SEM (cell line): Measurements from ENCODE around the genes SLC16A4, KCNA3 and MOV10.

- PRO-cap: no peak
Measured at GRCh38 chr1:110390584-110391642, at the start of gene SLC16A4. Gene SLC16A4 (minus strand): TSS chr1:110391026.

DNA sequence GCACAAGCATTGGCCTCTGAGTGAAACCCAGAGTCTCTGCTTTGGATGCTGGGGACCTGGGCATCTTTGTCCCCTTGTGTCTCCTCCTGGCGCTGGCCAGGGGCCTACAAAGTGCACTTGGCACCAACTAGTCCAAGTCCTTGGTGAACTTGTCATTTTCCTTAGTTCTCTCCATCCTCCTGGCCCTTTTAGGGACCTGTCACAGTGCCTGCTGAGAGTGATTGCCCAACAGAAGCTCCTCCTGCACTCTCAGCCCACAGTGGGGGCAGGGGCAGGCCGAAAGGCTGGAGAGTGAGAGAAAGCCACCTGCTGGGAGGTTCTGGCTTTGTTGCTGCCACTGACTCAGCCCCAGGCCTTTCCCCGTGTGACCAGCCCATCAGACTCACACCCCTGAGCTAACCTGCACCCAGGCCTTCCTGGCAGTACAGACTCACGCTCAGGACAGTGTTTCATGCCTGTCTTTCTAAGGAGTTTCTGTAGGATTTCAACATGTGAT, 17.2 kb upstream of the PROK1 start:
- PRO-cap: no peak

- PRO-cap: no peak
Measured at GRCh38 chr1:110674628-110675569, at the start of gene KCNA3. Gene KCNA3 (minus strand): TSS chr1:110674940.

- PRO-cap: no peak
Measured at GRCh38 chr1:110848824-110849306, 24.1 kb upstream of the CD53 start.

DNA sequence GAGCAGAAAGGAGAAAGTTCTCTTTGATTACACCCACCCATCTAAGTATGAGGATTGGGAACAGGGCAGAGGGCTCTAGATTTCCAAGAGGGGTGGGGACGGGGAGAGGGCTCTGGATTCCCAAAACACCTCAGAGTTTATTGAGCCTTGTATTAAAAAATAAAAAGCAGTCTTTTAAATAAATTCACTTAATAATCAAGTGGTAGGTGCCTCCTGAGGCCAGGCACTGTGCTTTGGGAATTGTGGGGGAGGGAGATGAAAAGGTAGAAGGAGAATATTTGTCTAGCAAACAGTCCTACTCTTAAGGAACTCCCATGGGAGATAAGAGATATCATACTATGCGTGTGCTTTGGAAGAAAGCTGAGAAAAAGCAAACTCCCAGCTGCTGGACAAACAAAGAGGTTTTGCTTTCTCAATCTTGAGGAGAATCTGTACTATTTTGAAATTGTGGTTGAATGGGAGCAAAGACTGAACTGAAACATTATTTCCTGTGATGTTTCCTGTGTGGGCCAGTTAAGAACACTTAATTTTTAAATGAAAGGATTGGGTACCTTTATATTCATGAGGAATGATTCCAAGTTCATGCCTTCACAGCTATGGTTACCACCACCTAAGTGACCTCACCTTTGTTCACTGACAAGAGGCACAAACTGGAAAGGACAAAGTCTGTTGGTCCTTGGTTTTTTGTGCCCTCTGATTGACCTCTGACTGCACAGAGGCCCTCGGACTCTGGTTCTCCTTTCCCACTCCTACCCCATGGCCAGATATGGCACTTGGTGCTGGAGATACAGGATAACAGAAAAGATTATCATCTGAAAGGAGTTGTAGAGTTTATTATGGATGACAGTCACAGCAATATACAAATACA, 1.4 kb downstream of the CD53 start:
- PRO-cap: no peak

- PRO-cap: no peak
Measured at GRCh38 chr1:111199643-111200463, 593 bp downstream of the DENND2D start.

DNA sequence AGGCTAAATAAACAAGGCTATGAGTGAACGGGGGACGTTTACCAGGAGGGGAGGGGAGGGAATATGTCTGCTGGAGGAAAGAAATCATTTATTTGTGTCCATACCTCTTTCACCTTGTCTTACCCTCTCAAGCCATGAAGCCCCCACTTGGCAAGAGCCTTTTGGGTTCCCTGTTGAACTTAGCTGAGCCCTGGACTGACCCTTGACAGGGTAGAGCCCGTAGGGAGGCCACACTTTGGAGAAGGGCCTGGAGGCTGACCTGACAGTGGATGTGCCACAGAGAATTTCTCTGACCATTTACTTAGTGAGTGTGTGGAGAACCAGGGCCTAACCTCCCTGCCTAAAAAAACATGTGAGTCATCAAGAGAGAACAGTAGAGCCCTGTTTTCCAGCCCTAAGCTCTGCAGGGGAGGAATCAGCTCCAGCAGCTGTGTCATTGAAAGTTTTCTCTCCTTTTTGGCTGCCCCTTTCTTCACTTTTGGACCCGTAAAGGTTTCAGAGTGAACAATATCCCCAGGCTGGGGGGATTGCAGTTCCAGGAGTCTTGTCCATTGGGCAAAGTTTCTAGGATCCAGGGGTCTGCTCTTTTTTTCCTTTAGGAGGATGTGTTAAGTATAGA, 877 bp downstream of the CHI3L2 start:
- PRO-cap: no peak

GRCh38 chr1:111576538-111576918, 43.1 kb upstream of the RAP1A start:
- PRO-cap: no peak

DNA sequence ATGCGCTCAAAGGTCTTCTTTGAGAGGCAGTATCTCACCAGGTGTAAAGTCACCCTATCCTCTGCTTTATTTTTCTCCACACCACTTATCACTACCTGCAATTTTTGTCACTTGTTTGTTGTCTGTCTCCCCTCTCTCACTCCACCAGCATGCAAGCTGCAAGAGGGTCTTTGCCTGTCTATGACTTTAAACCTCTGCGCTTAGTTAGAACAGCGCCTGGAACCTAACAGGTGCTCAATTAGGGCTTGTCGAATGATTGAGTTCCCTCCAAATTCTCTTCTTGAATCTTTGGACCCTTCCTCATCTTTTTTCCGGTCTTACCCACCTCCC, 375 bp upstream of the RAP1A start:
- PRO-cap: no peak

GRCh38 chr1:111660451-111661281, 41.1 kb downstream of the RAP1A start:
- PRO-cap: no peak

DNA sequence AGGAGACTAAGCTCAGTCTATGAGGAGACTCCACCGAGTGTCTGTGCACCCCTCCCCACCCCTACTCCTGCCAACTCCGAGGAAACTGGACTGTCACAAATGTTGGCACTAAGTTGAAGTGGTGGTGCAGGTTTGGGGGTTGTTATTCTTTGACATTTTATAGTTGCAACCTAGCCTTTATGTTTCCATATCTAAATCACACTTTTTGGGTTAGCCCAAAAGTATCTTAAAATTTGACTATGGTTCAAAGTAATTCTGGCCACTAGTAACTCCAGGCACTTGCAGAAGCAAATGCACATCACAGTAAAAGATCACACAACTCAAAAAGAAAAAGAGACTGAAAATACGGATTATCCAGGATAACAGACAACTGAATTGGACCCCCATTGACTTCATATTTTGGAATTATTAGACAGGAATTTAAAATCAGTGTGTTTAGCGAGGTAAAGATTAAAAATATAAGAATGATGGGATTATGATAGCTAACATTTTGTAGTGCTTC, 48.4 kb downstream of the RAP1A start:
- PRO-cap: no peak

DNA sequence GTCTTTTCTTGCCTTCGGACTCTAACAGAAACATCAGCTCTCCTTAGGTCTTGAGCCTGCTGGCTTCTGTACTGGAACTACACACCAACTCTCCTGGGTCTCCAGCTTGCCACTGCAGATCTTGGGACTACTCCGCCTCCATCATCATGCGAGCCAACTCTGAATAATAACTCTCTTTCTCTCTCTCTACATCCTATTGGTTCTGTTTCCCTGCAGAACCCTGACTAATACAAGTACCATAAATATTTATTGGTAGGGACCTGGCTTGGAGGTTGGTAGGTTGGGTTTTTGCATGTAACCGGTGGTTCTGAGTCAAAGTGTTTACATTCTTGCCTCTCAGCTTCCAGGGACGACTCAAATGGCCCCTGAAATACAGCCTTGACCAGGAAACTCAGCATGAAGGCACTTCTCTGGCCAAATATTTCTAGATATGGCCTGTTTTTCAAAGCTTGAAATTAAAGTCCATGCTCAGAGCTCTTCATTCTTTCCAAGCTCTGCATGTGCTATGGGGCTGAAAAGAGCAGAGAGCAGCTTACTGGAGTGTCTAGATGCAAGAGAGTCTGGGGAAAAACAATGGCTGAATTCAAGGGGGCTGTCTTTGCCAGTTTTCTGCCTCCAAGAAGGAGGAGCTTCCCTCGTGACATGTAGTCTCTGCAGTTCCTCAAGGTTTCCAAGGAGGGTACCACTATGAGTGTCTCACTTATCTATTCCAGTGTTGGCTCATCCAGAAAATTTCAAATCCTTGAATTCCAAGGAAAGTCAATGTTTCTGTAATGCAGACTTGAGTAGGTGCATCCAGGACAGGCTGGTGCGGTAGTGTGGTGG, 110.2 kb downstream of the KCND3 start:
- PRO-cap: no peak

DNA sequence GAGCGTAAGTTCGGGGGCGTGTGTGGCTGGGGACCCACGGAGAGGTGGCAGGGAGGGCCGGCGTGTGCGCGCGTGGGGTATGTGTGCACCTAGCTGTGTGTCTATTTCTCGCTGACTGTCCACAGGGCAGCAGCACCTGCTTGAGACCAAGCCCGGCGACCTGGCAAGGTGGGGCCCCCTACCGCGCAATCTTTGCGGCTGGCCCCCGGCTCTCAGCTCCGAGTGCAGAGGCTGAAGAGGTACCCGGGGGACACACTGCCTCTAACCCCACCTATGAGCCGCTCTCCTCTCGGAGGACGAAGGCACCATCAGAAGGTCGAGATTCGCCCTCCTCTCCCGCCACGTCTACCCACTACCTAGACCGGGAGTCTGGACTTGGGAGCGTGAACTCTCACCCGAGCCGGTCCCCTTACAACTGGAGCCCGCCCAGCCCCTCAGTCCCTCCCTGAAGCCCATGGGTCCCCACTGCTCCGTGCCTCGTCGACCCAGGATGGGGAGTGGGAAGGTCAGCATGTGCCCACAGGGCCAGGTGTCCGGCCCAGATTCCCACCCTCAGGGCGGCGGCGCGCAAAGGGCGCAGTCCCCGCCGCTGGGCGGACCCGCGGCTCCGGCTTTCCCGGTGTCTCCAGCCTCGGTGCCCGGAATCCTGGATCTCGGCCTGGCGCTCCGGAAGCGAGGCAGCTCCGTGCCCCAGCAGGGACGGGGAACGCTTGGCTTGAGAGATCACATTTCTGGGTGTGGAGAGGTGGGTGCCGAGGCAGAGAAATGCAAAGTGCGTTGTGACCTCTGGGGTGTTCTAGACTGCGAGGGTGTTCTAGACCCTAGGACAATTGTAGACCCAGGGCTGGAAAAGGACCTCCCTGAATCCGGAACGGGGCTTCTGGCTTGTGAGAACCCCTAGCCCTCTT, 1.2 kb upstream of the KCND3 start:
- PRO-cap: no peak

GRCh38 chr1:112056290-112056894, 66.9 kb upstream of the KCND3 start:
- PRO-cap: no peak

DNA sequence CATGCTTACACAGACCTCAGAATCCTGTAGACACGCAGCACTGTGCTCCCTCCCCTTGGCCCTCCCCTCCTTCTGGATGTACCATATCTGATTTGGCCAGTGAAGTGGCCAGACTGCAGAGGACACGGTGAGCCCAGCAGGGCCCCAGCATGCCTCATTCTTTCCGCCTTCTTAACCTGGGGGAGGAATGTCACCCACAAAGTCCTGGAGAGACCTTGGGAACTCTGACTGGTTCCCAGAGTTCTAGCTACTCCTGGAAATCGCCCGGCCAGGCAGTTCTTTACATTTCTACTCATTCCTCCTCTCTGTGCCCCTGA, 74.4 kb upstream of the KCND3 start:
- PRO-cap: no peak

DNA sequence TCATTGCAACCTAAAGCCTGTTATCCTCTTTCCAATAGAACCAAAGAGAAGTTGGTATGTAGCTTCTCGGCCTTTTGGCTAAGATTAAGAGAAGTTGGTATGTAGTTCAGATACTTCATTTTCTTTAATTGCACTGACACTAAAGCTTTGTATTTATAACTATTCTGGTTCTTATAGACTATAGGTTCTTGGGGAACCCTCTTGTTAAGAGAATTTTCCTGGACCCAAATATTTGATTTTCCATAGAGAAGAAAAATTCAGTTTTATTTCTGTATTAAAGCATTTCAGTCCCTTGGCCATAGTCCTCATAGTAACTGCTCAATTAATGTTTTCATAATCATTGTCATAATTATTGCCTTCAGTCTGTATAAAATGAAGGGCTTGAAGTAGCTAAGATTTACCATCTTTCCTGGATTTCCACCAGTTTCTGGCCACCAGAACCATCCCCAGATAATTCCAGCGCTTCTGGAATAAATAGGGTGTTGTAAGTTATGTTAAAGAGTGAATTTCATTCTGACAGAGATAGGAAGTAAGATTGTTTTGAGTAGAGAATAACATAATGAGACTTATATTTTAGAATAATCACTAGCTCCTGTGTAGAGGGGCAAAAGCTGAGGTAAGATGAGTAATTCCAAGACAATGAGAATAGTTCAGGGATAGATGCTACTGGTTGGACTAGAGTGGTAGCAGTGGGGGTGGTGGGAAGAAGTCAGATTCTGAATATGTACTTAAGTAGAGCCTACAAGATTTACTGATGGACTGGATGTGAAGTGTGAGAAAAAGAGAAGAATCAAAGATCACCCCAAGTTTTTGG, 23.5 kb upstream of the MOV10 start:
- PRO-cap: no peak

DNA sequence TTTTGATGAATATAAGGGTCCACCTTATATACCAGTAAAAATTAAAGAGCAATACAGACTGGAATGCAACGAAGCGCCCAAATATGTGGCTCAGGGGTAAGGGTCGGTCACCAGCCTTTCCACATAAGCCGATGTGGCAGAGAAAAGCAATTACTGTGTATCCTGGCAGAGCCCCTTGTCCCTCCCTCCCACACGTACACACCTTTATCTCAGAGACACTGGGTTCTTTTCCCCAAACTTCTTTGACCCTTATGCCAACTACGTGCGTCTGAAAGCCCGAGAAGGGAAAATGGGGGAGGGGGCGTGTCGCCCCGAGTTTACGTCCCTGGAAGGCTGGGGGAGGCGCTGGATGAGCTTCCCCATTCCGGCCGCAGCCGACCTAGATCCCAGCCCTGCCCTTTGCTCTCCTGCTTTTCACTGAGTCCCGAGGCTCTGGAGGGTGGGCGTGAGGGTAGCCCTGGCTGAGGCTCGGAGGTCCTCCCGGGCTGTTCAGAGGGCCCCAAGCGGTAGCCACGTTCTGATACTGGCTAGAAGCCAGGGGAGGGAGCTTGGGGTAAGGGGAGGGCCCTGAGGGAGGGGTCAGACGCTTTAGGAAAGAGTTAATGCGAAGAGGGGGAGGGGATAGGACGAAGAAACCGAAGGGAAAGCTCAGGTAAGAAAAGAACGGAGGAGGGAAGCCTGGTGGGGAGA, at the start of gene MOV10:
Gene MOV10, plus strand, starts transcription at position 582 of the 690 bp plus-strand sequence.
- PRO-cap: unidirectional peak, plus-strand start at position 362 of the sequence; bidirectional peak, plus-strand start outside the sequence, minus-strand start at position 522 of the sequence

GRCh38 chr1:112674768-112675823, 637 bp downstream of the MOV10 start:
- PRO-cap: bidirectional peak, plus-strand start at chr1:112674872, minus-strand start at chr1:112674599; bidirectional peak, plus-strand start at chr1:112675244, minus-strand start at chr1:112675249; bidirectional peak, plus-strand start at chr1:112675416, minus-strand start at chr1:112675370

DNA sequence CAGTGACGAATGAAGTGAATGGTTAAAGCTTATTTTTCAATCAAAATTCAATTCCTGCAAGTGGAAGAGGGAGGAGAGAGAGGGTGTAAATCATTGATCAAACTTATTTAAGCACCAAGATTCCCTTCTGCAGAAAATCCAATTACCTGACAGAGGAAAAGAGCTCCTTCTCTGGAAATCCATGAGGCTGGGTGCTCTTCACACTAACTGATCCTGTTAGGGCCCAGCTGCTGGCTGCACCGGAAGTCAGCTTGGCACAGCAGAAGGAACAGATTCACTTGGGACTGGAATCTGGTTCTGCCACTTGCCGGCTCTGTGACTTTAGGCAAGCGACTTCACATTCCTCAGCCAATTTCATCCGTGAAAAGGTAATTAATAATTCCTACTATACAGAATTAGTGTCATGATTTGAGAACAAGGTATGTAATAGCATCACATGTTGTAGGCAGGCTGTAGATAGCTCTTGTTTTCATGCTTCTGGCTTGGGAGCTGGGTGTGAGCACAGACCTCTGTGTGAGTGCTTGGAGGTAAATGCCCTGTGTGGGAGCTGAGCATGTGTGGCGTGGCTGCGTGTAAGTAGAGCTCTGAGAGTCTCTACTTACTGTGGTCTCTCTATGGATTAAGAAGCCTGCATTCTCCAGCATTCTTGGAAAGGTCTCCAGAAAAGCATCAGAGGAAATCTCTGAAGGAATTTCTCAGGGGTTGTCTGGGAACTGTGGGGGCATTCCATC, 43.8 kb downstream of the TAFA3 start:
- PRO-cap: no peak

DNA sequence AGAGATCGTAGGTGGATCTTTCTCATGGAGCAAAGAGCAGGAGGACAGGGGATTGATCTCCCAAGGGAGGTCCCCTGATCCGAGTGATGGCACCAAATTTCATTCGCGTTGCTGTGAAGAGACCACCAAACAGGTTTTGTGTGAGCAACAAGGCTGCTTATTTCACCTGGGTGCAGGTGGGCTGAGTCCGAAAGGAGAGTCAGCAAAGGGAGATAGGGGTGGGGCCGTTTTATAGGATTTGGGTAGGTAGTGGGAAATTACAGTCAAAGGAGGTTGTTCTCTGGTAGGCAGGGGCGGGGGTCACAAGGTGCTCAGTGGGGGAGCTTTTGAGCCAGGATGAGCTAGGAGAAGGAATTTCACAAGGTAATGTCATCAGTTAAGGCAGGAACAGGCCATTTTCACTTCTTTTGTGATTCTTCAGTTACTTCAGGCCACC, 106.9 kb downstream of the TAFA3 start:
- PRO-cap: no peak